Jurkat, Clone E6-1 (cell line): ENCODE data around the gene SERPINF1.

DNA sequence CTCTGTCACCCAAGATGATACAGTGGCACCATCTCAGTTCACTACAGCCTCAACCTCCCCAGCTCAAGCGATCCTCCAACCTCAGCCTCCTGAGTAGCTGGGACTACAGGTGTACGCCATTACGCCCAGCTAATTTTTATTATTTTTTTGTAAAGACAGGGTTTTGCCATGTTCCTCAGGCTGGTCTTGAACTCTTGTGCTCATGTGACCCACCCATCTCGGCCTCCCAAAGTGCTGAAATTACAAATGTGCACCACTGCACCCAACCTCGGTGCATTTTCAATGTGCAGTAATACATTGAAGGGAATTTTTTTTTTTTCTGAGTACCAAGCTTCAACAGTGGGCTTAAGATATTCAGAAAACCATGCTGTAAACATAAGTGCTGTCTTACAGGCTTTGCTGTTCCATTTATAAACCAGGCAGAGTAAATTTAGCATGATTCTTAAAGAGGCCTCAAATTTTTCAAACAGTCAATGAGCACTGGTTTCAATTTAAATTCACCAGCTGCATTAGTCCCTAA is 28.8 kb downstream of the YWHAE start:
- RRBS, result no CpG with 5 or more reads among the region's 5 CpGs

GRCh38 chr17:1396638-1397110 is 3.3 kb downstream of the YWHAE start:
- RRBS, result 100% methylated on average over 1 of the region's 15 CpGs

DNA sequence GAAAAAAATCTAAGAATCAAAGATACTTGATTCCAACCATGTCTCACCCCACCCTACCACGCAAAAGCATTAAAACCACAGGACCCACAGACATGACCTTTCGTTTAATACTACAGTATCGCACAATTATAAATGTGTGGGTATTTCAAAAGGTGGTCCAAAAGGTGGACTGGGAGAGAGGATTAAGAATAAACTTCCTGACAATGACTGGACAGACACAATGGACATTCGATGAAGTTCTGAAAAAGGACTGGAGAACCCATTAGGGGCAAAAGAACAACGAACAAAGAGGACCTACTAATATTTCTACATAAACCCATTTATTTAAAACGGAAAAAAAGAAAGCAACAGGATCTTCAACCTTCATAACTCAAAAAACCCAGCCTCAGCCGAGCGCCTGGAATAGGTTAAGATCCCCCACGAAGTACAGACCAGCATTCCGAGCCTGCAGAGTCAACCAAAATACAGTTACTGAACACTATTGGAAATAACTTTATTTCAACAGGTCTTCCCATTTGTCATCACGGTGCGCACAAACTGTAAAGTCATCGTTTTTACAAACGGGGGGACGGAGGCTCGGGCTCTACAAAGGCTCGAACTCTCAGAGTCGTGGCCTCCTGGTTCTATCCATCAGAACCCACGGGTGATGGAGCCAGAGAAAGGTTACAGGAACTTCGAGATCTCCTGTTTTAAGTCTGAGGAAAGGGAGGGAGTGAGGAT is 1.3 kb downstream of the YWHAE start:
- RRBS, result no CpG with 5 or more reads among the region's 20 CpGs

GRCh38 chr17:1463169-1463783 is 7.2 kb upstream of the CRK start:
- RRBS, result 2% methylated on average over 3 of the region's 12 CpGs

- RRBS, result no CpG with 5 or more reads among the region's 10 CpGs
Measured at GRCh38 chr17:1494108-1494857, 1.8 kb upstream of the MYO1C start.

DNA sequence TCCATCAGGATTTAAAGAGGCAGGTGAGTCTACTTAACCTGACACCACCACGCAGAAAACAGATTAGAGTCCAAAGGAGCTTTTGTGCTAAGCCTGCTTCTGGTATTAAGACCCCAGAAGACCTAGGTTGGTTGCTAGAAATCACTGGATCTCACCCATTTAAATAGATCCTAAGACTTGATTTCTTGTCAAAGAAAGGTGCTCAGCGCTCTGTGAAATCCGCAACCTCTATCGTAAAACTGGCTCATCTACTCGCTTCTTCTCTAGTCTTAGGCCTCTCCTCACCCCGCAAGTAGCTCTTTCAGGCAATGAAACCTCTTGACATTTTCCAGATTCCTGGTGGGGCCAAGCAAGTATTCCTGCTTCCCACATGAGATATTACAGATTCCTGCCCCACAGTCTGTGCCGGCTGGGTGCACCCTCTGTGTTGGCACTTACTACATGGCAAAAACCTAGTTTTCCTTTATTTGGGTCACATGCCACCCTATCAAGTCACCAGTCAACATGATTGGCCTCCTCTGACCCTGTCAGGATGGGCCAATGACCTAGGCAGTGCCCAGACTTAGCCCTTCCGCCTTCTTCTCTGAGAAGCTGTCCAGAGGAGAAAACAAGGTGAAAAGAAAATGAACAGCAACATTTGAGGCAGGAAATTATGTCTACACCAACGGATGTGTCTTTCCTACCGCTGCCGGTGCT is 8.9 kb downstream of the PITPNA start:
- RRBS, result no CpG with 5 or more reads among the region's 11 CpGs

- RRBS, result no CpG with 5 or more reads among the region's 22 CpGs
Measured at GRCh38 chr17:1577105-1578006, 14.8 kb upstream of the PITPNA start.

GRCh38 chr17:1604701-1605566 is 23.7 kb downstream of the SLC43A2 start:
- RRBS, result 96% methylated on average over 10 of the region's 40 CpGs

DNA sequence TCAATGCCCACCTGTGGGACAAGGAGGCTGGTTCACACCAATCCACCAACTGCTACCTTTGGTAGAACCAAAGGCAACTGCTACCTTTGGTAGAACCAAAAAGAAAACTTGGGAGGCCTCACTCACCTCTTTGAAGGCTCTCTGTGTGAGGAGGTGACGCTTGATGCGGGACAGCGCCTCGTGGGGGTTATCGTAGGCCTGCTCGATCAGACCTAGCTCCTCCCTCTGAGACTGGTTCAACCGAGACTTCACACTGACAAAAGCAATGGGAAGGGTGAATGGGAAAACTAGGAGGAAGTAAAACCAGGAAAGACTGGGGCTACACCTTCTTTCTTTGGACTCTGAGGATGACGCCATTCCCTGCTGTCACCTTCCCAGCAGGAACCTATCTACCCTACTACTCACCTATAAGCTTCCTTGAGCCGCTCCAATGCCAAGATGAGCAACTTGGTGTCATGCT is 8.8 kb downstream of the PRPF8 start:
- RRBS, result no CpG with 5 or more reads among the region's 9 CpGs

- RRBS, result no CpG with 5 or more reads among the region's 17 CpGs
Measured at GRCh38 chr17:1761605-1762175, at the start of gene SERPINF1. TSS of gene SERPINF1 (plus strand) at chr17:1762060.

- RRBS, result no CpG with 5 or more reads among the region's 18 CpGs
Measured at GRCh38 chr17:1762920-1763663, 1.2 kb downstream of the SERPINF1 start.

- RRBS, result no CpG with 5 or more reads among the region's 12 CpGs
Measured at GRCh38 chr17:1873200-1873882, 43.5 kb downstream of the RPA1 start.

GRCh38 chr17:1904221-1904823 is 74.5 kb downstream of the RPA1 start:
- RRBS, result no CpG with 5 or more reads among the region's 10 CpGs

- RRBS, result no CpG with 5 or more reads among the region's 18 CpGs
Measured at GRCh38 chr17:1905192-1905503, 75.3 kb downstream of the RPA1 start.

GRCh38 chr17:1966691-1967058 is 58.5 kb downstream of the RTN4RL1 start:
- RRBS, result 97% methylated on average over 1 of the region's 5 CpGs

DNA sequence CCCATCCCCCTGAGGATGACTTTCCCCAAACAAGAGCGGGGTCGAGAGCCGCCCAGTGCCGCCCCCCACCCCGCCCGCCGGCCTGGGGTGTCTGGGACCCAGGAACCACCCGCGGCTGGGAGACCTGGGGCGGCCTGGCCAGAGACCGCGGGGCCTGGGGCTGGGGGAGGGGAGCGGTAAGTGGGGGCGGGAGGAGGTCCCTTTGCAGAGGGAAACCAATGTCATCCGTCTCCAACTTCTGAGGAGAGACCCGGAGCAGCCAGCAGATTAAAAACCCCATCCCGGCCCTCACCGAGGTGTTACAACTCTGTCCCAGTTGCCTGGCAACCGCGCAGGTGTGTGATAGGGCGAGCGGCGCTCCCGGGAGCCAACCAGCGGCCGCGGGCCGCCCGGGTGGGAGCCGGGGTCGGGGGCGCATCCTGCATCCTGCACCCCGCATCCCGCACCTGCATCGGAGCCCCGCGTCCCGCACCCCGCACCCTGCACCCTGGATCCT is 47.6 kb downstream of the RTN4RL1 start:
- RRBS, result no CpG with 5 or more reads among the region's 39 CpGs

- RRBS, result no CpG with 5 or more reads among the region's 8 CpGs
Measured at GRCh38 chr17:1995423-1995760, 29.7 kb downstream of the RTN4RL1 start.

- RRBS, result no CpG with 5 or more reads among the region's 16 CpGs
Measured at GRCh38 chr17:2011665-2012248, 13.4 kb downstream of the RTN4RL1 start.

- RRBS, result 51% methylated on average over 2 of the region's 25 CpGs
Measured at GRCh38 chr17:2061206-2061920, 6.5 kb downstream of the HIC1 start.

GRCh38 chr17:2181203-2182216 is 122.1 kb downstream of the SMG6 start:
- RRBS, result 92% methylated on average over 2 of the region's 17 CpGs